Trachea (tissue), 1 donor: ENCODE measurements around a stretch of chr4.

- PRO-cap, result no peak
Observed at GRCh38 chr4:109698602-109699019, 4.6 kb downstream of the CASP6 start.

DNA sequence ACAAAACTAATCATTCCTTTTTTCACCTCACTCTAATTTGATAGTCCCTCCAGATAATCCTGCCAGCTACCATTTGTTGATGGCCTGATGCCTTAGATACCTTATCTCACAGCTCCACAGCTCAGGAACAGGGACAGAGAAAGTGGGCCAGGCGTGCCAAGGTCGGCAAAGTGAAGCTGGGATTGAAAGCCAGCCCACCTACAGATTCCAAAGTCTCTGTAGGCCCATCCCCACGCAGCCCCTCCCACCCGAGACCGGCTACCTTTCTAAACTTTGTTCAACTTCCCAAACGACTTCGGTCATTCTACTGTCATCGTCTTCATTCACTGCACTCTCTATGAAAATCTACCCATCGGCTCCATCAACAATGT lies 1.6 kb downstream of the CASP6 start:
- PRO-cap, result no peak

- PRO-cap, result no peak
Observed at GRCh38 chr4:109729052-109729385, 851 bp downstream of the PLA2G12A start.

- PRO-cap, result no peak
Observed at GRCh38 chr4:109874168-109874789, 26.4 kb downstream of the LRIT3 start.

GRCh38 chr4:110066010-110066214 lies 132.5 kb downstream of the ELOVL6 start:
- PRO-cap, result no peak

DNA sequence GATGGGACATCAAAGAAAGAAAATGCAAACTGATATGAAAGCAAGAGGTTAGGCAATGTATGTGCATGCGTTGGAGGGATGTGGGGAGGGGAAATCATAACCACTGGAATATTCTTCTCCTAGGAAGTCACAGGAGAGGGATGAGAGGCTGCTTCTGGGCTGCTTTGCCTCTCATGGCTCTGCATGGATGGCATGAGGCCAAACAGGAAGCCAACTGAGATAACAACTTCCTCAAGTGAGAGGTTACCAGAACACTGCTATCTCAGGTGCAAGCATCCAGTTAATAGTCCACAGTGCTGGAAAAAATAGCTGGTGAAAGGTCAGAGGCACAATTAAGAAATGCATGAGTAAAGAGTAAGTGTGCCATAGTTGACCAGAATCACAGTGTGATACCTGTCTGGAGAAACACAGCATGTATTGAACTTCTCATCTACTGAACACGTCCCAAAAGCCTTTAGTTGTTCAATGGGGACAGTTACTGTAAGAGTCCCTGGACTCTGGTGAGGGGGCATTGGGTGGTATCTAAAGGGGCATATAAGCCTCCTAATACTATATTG lies 113.2 kb downstream of the ELOVL6 start:
- PRO-cap, result no peak

DNA sequence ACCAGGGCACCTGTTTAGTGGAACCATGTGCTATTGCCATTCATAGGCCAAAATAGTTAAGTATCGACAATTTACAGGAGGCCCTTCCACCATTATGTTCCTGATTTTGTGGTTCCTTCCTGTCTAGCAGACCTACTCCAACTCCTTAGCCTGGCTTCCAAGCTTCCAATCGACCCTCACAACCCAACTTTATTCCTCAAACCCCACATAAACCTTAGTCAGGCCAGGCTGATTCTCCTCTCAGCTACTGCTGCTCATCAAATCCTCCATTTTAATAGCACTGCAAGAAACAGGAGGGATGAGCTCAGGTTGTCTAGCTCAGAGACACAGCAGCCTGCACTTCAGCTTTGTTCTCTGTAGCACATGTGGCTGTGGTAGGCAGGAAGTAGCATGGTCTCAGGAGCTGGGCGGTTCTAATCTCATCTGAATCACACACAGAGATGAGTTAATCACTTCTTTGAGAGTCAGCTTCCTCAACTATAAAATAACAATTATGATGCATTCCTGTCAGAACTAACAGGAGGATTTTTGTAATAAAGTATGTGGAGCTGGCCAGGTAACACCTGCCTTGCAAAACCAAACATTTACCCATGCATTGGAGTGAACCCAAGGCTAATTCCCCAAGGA lies 33.1 kb downstream of the ELOVL6 start:
- PRO-cap, result unidirectional peak, minus-strand start at position 356 of the sequence

DNA sequence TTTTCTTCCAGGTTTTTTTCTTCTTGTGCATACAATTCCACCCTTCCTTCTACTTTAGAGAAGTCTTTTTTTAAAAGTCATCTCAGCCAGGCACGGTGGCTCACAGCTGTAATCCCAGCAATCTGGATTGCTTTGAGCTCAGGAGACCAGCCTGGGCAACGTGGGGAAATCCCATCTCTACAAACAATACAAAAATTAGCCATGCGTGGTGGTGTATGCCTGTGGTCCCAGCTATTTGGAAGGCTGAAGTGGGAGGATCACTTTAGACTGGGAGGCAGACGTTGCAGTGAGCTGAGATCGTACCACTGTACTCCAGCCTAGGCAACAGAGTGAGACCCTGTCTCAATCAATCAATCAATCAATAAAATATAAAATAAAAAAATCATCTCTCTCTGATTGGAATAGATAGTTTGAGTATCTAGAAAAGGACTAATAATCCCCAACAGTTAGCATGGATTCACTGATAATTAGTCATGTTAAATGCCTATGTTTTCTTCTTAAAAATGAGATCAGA lies 14.7 kb downstream of the ELOVL6 start:
- PRO-cap, result no peak

- PRO-cap, result no peak
Observed at GRCh38 chr4:110196985-110197179, 1.5 kb downstream of the ELOVL6 start.

DNA sequence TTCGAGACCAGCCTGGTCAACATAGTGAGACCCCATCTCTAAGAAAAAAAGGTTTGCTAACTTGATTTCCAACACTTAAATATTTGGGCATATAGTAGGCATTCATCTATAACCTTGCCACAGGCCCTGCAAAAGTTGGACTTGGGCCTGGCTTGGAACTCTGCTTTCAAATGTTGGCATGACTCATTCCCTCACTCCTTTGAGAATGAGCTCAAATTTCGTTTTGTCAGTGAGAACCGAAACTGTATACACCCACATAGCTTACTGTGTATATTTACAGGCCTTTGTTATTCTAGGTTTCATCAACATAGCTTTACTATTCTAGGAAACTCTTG lies 88.7 kb upstream of the ELOVL6 start:
- PRO-cap, result no peak

- PRO-cap, result no peak
Observed at GRCh38 chr4:110629331-110629805, 6.5 kb upstream of the PITX2 start.

GRCh38 chr4:110876206-110876548 lies 253.3 kb upstream of the PITX2 start:
- PRO-cap, result no peak

DNA sequence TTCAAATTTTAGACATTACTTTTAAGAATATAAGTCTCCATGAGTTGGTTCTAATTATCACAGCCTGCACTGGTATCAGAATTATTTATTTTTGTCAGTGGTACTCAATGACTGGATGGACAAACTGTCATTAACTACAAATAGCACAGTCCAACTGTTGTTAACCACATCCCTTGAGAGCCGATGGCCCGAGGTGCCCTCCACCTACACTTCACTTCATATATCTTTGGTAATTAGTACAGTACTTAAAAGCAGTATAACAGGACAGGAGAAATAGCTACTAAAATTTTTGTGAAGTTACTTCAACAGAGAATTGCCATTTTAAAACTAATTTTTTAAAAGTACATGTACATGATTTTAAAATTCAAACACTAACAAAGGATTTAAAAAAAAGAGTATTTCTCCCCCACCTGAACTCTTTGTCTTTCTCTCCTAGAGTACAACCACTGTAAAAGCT lies 6.6 kb downstream of the TIFA start:
- PRO-cap, result no peak

DNA sequence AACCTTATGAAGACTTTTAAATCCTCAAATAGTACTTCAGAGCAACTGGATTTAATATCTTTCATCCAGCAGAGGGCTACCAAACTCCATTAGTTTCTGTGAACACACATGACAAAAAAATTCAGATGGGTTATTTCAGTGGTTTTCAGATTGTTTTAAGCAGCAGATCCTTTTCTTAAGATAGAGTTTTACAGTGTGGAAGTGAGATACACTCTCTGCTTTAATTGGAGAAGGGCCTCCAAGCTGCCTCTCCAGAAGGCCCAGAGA lies 56.7 kb downstream of the ANK2 start:
- PRO-cap, result no peak

DNA sequence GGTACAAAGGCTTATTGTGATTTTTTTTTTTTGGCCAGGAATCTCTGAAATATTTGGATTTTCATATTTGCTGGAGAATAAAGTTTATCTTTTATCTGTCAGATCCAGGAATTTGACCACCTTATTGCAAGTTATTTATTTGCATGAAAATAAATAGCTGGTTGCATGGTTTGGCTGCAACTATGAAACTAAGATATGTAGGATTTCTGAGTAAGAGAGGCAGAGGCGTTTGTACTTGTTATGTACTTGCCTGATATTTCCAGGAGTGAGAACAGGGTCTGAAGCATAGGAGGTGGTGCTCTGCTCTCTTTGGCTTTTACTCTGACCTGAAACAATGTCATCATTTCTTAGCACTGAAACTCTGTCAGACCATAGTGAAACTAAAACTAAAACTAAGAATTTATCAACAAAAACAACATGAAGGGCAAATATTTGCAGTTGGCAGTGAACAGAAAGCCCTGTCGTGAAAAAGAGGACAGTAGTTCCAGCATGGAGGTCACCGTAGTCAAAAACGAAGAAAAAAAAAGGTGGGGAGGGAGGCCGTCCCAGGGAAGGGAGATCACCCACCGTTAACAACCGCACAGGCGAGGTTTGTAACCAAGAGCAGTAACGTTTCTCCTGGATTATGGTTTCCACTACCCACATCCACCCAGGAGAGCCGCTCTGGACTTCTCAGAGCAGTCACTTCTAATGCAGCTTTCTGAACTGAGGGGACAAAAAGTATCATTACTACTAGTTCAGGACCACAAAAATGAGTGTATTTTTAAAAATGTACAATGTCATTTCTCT lies 97.4 kb downstream of the ANK2 start:
- PRO-cap, result no peak

- PRO-cap, result no peak
Observed at GRCh38 chr4:113295625-113296038, 246.2 kb downstream of the ANK2 start.

GRCh38 chr4:113397061-113397451 lies 347.6 kb downstream of the ANK2 start:
- PRO-cap, result no peak

DNA sequence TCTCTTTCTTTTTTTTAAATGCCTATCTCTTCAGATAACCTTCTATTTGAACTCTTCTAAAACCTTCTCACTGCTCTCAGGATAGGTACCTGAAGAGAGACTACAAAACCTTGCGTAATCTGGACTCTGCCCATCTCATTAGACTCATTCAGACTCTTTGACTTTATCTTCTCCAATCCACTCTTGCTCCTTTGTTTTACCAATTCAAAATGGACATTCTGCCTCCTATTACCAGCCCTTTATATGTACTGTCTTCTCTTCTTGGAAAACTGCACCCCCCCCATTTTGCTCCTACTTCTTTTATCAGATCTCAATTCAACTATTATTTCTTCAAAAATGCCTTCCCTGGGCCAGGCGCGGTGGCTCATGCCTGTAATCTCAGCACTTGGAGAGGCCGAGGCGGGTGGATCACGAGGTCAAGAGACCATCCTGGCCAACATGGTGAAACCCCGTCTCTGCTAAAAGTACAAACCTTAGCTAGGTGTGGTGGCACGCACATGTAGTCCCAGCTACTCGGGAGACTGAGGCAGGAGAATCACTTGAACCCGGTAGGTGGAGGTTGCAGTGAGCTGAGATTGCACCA lies 291.4 kb downstream of the CAMK2D start:
- PRO-cap, result no peak

DNA sequence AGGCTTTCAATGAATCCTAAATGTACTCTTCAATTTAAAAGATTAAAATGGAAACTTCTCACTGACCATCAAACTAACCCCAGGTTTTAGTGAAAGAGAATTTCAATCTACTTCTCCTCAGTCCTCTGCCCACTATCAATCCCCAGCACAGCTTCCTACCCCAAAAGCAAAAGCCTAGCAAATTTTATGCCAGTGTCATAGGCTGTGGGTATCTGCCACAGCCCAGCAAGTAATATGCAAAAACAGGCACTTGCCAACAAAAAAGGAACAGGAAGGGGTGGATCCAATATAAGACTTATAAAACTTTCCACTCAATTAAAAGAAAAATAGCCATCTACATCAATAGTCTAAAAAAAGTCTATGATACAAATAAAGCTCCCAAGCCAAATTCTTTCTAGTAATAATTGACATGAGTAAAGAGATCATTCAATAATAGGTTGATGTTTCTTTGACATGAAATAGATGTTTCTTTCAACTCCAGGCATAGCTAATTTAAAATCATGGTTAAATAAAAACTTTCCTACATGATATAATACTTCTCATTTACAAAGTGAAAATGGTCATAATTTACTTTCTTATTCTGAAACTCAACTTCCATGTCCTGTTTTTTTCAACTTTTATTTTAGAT lies 22.2 kb downstream of the CAMK2D start:
- PRO-cap, result no peak

DNA sequence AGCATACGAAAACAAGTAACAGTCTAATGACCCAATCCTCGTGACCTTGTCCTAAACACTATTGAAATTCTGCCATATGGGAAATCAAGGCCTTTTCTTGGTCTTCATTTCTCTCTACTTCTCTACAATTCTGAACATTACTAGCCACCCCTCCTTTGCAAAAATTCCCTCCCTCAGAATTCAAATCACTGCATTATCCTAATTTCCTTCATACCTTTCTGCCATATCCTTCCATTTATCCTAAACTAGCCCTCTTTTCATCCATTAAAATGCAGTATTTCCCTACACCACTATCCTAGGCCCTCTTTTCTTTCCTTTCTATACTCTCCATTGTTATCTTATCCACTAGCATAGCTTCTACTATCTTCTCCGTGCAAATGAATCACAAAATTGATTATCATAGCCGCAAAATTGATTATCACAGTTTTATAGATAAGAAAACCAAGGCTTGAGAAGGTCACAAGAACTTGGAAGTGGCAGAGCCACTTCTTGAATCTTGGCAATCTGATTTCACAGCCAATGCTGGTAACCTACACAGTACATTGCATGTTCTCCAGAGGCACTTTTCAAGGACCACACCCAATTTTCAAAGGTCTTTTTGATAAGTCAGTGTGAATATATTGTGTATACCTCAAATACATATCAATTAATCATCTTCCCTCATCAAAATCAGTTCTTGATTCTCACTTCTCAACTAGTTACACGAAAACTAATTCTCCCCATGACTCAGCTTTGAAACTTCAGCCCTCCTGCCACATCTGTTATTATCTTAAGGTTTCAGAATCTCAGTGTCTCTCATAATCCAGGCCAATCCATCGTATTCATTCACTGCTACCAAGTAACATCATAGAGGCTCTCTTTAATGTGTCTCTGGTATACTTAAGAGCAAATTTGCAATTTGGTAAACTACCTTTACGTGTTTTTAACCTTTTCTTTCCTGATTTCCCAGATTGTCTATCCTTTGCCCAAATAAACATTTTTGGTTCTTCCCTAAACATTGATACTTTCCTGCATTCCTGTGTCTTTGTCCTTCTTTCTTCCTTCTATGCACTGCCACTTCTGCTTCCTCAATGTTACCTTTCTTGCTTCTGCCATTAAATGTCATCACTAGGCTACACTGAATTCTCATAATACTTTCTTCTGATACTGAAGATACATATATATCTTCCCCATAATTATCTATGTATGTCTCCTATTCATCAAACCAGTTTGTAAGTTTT lies 16.9 kb downstream of the CAMK2D start:
- PRO-cap, result no peak